Ascending aorta (tissue), 1 donor: ENCODE data around the genes LRRC19, TOPORS, UBAP2 and MYORG.

DNA sequence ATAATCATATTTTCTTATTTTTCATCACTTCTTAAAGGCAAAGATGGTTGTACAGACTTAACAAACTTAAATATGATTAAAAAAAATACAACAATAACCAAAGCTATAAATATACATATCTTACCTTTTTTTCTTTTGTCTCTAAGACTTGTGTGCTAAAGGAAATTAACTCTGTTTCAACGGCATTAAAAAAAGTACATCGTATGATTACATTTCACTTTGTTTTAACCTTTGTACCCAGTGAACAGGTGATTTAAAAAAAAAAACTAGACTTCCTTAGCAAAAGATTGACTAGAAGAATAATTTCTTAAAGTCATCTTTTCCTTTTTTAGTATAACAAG lies at the start of gene LRRC19:
Gene LRRC19 (minus strand): TSS at position 205 of the 341 bp plus-strand sequence.
- PRO-cap, result no peak

GRCh38 chr9:27109634-27109965 lies 575 bp downstream of the TEK start:
- PRO-cap, result no peak

DNA sequence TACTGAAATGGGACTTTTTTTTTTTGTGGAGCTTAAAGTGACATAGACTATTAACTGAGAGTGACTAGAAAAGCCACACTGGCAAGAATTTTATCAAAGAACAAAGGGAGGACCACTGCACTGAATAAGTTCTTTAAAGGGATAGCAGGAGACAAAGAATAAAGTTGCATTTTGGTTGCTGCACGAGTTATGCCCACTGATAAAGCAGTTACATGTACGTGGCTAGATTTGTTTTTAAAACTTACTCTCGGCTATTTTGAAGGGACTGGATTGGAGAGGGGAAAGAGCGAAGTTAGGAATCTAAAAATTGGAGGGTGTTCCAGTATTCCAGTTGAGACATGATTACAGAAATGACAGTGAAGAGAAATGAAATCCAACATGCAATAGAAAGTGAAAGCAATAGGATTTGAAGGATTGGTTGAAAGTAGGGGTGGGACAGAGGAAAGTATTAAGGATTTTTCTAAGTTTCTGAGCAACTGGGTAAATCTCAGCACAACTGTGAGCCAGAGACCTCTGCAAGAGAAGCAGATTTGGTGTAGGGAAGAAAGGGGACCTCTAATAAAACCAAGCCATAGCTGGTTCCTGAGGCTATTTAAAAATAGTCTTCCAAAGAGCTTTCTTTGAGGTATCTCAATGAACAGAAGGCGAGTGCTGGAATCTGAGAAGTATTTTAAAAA lies 110.6 kb upstream of the IFNK start:
- PRO-cap, result no peak

- PRO-cap, result no peak
These were observed 1484.0 kb upstream of the LINGO2 start for GRCh38 chr9:30697512-30697759.

GRCh38 chr9:31347126-31347684 lies 1037.2 kb upstream of the ACO1 start:
- PRO-cap, result no peak

- PRO-cap, result no peak
These were observed 10.3 kb upstream of the SMIM27 start for GRCh38 chr9:32541625-32542487.

- PRO-cap, result no peak
These were observed 9.5 kb upstream of the SMIM27 start for GRCh38 chr9:32542514-32543070.

DNA sequence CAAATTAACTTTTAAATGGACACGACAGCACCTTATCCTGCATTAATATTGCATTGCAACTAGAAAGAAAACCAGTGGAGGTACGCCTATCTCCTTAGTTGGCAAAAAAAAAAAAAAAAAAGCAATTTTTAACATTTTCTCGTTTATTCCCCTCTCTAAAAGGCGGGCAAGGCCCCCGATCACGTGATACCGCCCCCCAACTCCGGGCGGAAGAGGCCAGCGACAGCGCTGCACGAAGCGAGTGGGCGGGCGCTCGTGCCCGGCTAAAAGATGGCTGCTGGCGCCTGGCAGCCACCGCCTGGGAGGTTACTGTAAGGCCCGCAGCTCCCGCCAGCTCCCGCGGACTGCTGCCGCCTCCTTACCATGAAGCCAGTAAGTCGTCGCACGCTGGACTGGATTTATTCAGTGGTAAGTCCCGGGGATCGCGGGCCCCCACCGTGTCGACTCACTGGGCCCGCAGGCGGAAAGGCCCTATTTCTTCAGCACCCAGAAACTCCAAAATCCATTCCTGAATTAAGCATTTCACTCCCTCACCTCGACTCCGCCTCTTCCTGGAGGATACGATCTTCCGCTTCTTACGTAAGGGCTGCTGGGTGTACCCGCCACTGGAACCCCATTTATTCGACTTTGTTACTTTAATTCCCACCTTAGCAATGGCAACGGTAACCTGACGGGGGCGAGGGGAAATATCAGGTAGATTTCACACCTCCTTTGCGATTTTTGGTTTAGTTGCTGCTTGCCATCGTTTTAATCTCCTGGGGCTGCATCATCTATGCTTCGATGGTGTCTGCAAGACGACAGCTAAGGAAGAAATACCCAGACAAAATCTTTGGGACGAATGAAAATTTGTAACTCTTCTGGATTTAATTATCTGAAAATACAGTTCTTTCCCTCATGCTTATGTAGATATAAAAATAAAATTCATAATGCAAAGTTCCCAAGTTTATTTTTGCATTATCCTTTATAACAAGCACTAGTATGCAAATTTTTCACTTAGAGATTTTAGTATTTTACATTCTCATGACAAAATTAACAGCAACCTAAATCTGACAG lies at the start of gene TOPORS:
Gene TOPORS (minus strand): TSS at position 515 of the 1,053 bp plus-strand sequence.
- PRO-cap, result unidirectional peak, minus-strand start at position 496 of the sequence

- PRO-cap, result no peak
These were observed 33.5 kb downstream of the B4GALT1 start for GRCh38 chr9:33133267-33134430.

- PRO-cap, result no peak
These were observed 5.4 kb upstream of the SPINK4 start for GRCh38 chr9:33234507-33235034.

- PRO-cap, result no peak
These were observed 1.4 kb downstream of the BAG1 start for GRCh38 chr9:33263156-33263557.

- PRO-cap, result no peak
These were observed 1.8 kb upstream of the NFX1 start for GRCh38 chr9:33288477-33289007.

- PRO-cap, result no peak
These were observed 15.8 kb downstream of the AQP7 start for GRCh38 chr9:33386648-33386951.

- PRO-cap, result no peak
These were observed 12.8 kb downstream of the AQP3 start for GRCh38 chr9:33434413-33435075.

DNA sequence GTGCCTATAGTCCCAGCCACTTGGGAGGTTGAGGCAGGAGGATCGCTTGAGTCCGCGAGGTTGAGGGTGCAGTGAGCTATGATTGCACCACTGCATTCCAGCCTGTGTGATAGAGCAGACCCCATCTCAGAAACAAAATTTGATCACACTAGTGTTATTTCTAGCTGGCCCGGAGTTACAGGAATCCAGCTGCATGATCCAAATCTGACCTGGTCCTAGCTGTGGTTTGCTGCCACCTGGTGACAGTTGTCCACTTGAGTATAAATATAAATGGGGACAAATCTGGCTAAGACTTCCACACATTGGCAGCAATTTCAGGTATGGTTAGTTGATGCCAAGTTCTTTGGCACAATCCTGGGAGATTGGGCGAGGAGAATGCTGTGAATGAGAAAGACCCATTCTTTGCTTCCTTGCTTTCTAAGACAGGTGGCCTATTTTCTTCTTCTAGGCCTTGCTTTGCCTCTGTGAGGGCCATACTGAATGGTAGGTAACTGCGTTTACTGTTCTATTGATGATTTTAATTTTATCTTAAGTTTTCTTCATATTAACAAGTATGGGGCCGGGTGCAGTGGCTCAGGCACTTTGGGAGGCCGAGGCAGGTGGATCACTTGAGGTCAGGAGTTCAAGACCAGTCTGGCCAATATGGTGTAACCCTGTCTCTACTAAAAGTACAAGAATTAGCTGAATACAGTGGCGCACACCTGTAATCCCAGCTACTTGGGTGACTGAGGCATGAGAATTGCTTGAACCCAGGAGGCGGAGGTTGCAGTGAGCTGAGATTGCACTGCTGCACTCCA lies 35.4 kb downstream of the UBE2R2 start:
- PRO-cap, result no peak

DNA sequence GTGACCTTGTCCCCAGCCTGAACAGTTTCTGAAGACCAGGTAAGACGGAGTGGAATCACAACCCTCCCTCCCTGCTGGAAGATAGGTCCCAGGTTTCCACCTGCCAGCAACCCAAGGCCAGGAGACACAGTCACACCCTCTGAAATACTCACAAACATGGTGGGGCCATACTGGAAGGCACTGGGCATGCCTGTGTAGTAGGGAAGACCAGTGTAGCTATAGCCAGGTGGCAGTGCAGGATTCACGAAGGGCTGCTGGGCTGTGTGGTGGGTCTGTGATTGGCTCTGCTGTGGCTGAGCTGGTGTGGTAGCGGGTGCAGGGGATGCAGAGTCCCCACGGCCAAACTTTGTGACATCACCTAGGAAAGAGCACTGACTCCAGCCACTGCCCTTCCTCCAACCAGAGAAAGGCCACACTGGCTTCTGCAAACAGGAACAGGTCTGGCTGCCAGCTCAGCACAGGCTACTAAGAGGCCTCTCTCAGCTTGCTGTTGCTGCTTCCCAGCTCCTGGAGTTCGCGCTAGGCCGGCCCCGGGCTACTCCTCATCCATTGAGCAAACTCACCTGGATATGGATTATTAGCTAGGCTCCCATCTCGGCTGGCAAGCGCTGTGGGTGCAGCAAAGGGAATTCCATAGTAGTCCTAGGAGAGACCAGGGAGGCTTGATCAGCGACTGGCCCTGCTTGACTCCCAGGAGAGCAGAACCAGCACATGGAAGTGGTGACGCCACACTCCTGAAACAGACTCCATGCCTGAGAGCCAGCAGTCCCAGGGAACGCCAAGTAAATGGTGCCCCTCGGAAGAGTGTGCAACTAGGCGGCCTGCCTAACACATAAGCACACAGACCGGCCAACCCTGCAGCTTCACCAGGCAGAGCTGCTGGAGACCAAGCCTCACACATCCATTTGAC lies 106.9 kb downstream of the UBE2R2 start:
- PRO-cap, result no peak

DNA sequence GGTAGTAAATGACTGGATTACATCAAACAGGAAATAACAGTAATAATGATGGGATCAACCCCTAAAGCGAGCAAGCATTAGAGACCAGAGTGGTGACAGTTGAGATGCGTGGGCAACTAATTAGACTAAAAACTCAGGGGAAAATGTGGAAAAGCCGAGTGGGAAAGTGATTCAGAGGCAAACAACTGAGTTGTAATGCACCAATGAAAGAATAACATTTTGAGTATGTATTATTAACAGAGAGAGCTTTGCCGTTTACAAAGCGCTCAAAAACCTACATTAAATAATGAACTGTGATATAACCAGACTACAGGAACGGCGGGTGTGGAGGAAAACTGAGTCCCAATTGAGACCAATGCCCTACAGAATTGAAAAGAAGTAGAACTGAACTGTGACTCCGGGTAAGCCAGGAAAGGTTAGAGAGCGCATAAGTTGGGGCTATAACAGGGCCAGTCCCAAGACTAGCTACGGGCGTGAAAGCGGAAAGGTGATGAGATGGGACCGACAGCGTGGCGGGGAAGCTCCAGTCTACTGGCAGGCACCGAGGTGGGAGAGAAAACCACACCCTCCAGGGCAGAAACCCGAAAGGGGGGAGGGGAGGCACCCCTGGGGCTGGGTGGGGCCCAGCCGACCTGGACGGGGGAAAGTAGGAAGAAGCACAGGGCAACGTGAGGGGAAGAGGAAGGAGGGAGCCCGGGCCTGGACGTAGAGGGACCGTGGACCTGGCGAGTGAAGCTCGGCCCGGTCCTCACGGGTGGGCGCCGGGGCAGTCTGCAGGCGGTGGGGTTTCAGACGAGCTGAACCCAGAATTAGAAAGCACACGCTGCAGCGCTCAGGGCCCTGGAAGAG lies 515 bp downstream of the UBAP2 start:
- PRO-cap, result no peak

GRCh38 chr9:34048797-34049704 lies at the start of gene UBAP2:
TSS of gene UBAP2 (minus strand) at chr9:34048887.
- PRO-cap, result bidirectional peak, plus-strand start at chr9:34048992, minus-strand start at chr9:34048885

DNA sequence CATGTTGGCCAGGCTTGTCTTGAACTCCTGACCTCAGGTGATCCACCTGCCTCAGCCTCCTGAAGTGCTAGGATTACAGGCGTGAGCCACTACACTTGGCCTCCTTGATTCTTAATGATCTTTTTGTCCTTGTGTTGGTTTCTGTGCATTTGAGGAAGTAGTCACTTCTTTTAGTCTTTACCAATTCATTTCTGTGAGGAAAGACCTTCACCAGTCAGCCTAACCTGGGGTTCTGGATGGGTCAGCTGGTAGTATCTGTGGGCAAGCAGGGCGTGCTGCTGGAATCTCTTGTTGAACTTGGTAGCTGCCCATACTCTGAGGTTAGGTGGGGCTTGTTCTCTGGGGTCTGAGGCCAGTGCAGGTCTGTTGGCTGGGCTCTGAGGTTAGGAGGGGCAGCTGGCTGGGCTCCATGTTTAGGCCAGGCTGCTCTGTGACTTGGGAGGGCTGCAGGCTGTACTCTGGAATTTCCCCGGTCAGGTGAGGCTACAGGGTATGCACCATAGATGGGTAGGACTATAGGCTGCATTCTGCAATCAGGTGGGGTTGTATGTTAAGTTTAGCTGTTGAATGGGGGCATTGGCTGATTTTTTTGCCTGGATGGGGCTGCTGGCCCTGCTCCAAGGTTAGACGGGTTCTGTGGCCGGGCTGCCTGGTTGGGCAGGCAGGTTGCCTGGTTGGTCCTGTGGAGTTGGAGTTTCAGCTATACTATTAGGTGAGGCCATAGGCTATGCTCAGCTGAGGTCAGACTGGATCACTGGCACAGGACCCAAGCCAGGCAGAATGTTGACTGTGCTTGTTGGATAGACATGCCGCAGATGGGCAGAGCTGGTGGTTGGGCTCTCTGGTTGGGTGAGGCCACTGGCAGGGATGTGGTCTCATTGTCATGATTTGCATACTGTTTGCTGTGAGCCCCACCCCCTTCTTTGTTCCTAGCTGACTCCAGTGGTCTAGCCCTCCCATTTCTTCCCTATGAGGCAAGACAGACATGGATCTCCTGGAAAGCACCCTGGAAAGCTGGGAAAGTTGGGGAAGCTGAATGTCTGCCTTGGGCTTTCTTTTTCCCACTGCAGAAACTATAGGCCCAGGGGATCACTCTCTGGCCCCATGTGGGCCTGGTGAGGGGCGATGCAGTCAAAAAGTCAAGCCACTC lies 19.3 kb downstream of the UBAP1 start:
- PRO-cap, result no peak

GRCh38 chr9:34376795-34377424 lies at the start of gene MYORG:
TSS of gene MYORG (minus strand) at chr9:34376898.
- PRO-cap, result bidirectional peak, plus-strand start at chr9:34377092, minus-strand start at chr9:34376860; bidirectional peak, plus-strand start at chr9:34377267, minus-strand start at chr9:34377127